Esophagus muscularis mucosa (tissue), 4 donors: ENCODE measurements around the genes CCNYL1 and ACADL.

- PRO-cap = bidirectional peak, plus-strand start at chr2:207134298, minus-strand start at chr2:207134008
- RAMPAGE, long total RNA, 4 experiments = no peak in any of the 4 experiments
Observed at GRCh38 chr2:207133486-207134787, 31.8 kb downstream of the KLF7 start.

- PRO-cap = no peak
- RAMPAGE, long total RNA, 4 experiments = no peak in any of the 4 experiments
Observed at GRCh38 chr2:207394524-207395244, 135.1 kb upstream of the CREB1 start.

DNA sequence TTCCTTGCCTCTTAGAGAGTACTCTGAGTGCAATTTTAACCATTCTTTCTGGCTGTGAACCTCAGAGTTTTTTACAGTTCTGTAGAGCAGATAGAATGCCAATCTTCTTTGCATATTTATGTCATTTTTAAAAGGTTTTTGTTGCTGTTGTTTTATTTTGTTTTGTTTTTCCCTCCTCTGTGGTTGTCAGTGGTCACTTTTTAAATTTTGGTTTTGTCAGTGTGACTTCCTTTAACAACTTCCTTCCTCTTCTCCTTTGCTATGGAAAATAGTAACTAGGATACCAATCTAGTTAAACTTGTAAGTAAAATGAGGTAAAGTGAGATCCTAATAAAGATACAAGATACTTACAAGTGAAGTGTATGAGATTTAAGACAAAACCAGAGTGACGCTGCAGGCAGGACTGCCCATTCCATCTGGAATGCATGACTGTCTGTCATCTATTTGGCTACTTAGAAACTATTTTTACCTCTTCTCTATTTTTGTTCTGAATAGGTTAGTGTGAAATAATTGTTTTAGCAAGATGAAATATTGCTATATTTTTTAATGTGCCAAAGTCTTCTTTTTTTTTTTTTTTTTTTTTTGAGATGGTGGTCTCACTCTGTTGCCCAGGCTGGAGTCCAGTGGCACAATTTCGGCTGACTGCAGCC is 30.6 kb upstream of the CREB1 start:
- PRO-cap = no peak
- RAMPAGE, long total RNA, 4 experiments = no peak in any of the 4 experiments

GRCh38 chr2:207501208-207501729 is 28.5 kb upstream of the CREB1 start:
- PRO-cap = no peak
- RAMPAGE, long total RNA, 4 experiments = no peak in any of the 4 experiments

- PRO-cap = no peak
- RAMPAGE, long total RNA, 4 experiments = no peak in any of the 4 experiments
Observed at GRCh38 chr2:207513869-207514415, 15.8 kb upstream of the CREB1 start.

DNA sequence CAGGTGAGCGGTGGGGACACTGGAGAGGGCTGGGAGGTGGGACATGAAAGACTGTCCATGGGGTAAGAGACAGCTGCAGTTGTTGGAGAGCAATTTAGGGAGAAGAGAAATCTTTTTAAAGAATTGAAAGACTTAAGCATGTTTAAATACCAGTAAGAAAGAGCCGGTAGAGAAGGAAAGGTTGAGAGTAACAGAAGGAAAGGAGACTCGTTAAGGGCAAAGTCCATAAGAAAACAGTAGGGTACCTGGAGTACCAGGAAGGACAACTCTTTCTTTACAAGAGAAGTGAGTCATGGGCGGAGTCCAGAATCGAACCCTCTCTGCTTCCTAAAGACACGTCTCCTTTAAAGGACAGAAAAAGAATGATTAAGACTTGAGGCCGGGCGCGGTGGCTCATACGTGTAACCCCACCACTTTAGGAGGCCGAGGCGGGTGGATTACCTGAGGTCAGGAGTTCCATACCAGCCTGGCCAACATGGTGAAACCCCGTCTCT is 1.4 kb upstream of the CREB1 start:
- PRO-cap = no peak
- RAMPAGE, long total RNA, 4 experiments = no peak in any of the 4 experiments

GRCh38 chr2:207529386-207529862 is 338 bp upstream of the CREB1 start:
- PRO-cap = bidirectional peak, plus-strand start at chr2:207530225, minus-strand start at chr2:207529773
- RAMPAGE, long total RNA, 4 experiments = start-site peak on the minus strand in 1 of 4 experiments, at chr2:207529770-207529821 at its widest, 22 reads per replicate

- PRO-cap = bidirectional peak, plus-strand start at chr2:207711640, minus-strand start at chr2:207711325; bidirectional peak, plus-strand start at chr2:207712294, minus-strand start at chr2:207712243
- RAMPAGE, long total RNA, 4 experiments = no peak in any of the 4 experiments
Observed at GRCh38 chr2:207711424-207712708, at the start of gene CCNYL1. Gene CCNYL1 (plus strand): TSS chr2:207711640.

DNA sequence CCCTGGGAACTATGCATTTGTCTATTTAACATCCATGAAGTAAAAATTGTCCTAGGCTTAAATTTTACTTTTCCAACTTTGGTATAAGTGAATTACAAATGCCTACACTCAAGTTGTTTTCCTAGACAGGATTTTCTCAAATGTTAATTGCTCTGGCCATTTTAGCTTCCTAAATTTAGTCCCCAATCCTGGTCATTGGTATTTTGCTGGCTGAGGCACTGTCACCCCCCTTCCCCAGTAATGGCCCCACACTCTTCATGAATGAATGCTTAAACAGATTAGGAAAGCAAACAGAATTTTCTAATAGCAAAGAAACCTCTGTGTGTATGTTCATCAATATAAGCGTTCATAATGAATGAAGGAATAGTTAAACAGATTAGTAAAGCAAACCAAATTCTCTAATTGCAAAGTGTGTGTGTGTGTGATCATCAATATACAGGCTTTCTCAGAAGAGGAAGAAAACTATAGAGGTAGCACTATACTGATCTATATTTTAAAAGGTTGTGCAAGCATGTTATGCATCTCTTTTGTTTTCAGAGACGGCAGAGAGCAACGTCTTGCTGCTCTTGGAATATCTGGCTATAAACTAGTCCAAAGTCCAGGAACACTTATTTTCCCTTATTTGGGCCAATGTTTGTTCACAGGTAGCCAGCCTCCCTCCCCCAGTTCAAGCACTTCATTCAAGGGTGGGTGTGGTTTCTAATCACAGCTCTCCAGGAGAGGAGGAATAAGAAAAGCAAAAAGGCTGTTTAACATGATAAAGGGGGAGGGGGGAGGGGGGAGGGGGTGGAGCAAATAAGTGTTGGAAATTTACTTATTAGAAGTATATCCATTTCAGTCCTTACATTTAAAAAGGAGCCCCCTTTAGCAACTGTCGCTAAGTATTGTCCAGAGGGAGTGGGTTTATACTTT is 4.3 kb downstream of the FZD5 start:
- PRO-cap = no peak
- RAMPAGE, long total RNA, 4 experiments = no peak in any of the 4 experiments

- PRO-cap = no peak
- RAMPAGE, long total RNA, 4 experiments = no peak in any of the 4 experiments
Observed at GRCh38 chr2:207826854-207827151, 57.1 kb upstream of the FZD5 start.

DNA sequence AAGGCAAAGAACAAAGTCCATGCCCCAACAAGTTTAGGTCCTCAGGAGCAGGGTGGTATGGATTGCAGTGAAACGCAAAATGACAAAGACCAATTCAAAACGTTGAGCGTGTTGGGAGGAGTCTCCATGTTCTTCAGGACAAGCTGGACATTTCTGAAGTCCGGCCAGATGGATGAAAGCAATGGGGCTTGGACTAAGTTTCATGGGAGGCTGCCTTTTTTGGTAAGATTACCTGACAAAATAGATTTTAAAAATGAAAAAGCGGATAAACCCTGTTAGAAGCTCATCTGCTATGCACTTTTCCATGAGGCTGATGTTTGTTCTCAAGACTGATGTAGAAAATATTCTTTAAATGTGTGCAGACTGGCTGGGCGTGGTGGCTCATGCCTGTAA is 79.0 kb upstream of the FZD5 start:
- PRO-cap = no peak
- RAMPAGE, long total RNA, 4 experiments = no peak in any of the 4 experiments

DNA sequence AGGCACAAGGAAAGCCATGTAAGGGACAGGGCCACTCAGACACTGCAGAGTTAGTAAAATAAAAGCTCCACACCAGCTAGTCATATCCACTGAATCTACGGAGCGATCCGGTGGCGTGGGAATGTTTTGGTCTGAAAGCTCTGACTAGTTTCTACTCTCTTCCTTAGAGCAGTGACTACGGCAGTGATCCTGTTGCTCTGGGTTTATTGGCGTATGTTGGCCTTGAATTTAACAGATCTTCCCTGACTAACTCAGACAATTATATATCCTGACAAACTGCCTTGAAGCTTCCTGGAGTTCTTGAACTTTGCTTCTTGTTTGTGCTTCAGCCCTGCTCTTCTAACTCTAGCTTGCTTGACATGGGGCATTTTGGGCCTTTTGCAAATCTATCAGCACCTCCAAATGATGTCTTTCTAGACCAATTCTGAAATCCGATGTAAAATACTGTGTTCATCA is 115.4 kb upstream of the FZD5 start:
- PRO-cap = no peak
- RAMPAGE, long total RNA, 4 experiments = no peak in any of the 4 experiments

DNA sequence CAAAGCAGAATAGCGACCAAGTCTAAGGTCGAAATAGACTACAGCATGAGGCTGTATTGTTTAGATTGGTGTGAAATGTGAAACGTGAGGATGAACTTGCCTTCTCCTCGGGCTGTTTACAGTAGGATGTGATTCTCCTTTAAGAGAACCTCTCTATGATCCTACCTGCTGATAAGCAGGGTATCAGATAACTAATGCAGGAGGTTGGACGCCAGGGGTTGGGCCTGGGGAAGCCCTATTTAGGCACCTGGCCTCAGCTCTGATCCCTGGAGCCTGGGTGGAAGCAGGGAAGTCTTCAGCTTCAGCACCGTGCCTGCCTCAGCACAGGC is 11.4 kb downstream of the CRYGD start:
- PRO-cap = no peak
- RAMPAGE, long total RNA, 4 experiments = no peak in any of the 4 experiments

- PRO-cap = no peak
- RAMPAGE, long total RNA, 4 experiments = no peak in any of the 4 experiments
Observed at GRCh38 chr2:208358736-208359038, 47.9 kb upstream of the PTH2R start.

DNA sequence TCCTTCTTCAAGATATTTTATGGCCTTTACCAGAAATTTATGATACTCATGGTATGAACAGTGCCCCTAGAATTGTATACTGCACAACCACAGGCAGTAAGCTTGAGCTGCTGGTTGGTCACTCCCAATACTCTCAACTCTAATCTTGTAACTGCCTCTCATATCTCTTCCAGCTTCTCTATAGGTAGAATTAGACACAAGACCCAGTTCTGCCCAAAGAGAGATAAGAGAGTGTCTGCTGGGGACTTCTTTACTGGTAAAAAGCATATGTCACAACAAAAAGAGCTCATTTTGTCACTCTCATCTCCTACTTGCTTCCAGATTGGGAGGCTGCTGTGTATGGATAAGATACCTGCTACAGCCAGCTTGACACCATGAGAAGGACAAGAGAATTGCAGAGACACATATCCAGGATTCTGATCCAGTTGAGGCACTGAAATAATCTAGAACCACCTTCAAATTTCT is 165.1 kb downstream of the PTH2R start:
- PRO-cap = no peak
- RAMPAGE, long total RNA, 4 experiments = no peak in any of the 4 experiments

- PRO-cap = bidirectional peak, plus-strand start at chr2:210225185, minus-strand start at chr2:210225123
- RAMPAGE, long total RNA, 4 experiments = start-site peak on the minus strand in 2 of 4 experiments, at chr2:210225344-210225424 at its widest, 10 to 11 reads per replicate
Observed at GRCh38 chr2:210224536-210225670, at the start of gene ACADL. Gene ACADL (minus strand): TSS chr2:210225447.

GRCh38 chr2:210546467-210547203 is 9.8 kb upstream of the CPS1 start:
- PRO-cap = no peak
- RAMPAGE, long total RNA, 4 experiments = no peak in any of the 4 experiments

- PRO-cap = no peak
- RAMPAGE, long total RNA, 4 experiments = no peak in any of the 4 experiments
Observed at GRCh38 chr2:210558530-210559603, 2.5 kb downstream of the CPS1 start.

DNA sequence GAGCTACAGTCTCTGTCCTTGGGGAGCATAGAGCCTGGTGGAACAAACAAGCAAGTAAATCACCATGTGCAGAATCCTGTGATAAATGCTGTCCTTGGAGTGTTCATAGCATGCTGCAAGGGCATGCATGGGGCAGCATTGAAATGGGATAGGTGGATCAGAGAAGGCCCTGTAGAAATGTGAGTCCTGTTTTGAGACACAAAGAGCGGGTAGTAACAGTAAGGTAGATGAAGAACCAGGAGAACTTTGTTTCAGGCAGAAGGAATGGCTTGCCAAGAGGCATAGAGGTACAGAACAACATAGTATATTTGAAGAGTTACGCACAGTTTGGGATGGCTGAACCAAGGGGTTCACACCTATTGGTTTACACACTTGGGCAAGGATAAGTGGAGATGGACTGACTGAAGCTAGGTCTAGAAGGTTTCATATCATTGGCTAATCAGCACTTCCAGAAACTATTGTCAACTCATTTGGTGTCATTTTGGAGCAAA is 27.0 kb downstream of the CPS1 start:
- PRO-cap = no peak
- RAMPAGE, long total RNA, 4 experiments = no peak in any of the 4 experiments

DNA sequence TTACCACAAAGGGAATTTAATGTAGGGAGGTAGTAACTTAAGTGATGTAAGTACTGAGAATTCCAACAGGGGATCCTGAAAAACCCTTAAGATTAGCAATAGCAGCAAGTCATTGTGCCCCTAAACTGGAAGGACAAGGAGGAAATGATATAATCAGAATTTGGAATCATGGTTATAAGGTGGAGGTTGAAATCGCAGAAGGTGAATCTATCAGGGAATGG is 529.9 kb downstream of the CPS1 start:
- PRO-cap = no peak
- RAMPAGE, long total RNA, 4 experiments = no peak in any of the 4 experiments